Measurements from ENCODE around the gene CDK5RAP1.

GRCh38 chr20:33387187-33387649, 14.1 kb downstream of the CDK5RAP1 start:
- RRBS = no CpG with 5 or more reads among the region's 7 CpGs

DNA sequence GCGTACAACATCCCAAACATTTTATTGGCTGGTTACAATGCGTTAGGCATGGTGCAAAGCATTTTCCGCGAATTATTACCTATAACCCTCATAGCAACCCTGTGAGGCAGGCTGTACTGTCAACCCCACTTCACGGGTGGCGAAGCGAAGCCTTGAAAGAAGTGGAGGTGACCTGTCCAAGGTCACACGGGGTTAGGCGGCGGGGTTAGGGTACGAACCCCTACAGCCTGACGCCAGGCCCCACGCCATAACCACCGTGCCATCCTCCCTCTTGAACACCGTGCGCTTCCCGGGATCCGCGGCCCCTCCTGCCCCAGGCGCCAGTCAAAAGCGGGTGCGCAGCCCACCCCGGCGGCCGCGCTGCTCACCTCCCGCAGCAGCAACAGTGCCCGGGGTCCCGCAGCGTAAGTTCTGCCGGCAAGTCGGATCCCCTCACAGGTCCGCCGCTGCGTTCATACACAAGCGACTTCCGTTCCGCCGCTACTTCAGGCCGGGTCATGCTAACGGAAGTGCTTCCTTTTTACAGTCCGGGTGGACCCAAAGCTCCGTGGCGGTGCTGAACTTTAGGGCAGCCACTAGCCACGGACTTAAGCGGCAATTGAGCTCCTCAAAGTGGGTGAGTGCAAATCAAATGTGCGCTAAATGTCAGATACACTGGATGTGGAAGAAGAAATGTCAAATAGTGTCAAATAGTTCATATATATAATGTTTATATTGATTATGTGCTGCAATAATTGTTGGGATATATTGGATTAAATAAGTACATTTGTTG, at the start of gene CDK5RAP1:
Gene CDK5RAP1, minus strand, starts transcription at position 460 of the 772 bp plus-strand sequence.
- RRBS = 2% methylated on average over 22 of the region's 47 CpGs

- RRBS = no CpG with 5 or more reads among the region's 4 CpGs
Observed at GRCh38 chr20:33401838-33402117, 459 bp upstream of the CDK5RAP1 start.

- RRBS = no CpG with 5 or more reads among the region's 6 CpGs
Observed at GRCh38 chr20:33431727-33432365, 11.7 kb downstream of the SNTA1 start.

DNA sequence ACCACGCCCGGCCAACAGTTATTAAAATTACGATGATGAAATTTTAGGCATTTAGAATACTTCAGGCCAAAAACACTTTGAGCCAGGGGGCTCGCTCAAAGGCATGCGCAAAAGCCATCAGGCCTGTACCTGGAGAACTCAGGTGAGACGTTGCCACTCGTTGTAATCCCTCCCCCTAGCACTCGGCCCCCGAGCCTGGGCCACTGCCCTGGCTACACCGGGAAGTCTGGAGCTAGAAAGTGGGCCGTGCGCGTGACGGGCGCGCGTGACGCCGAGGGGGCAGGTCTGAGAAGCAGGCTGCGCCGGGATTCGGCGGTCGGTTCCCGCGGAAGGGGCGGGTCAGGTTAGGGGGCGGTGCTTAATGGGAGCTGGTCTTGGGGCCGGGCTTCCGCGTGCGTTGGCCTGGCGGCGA, 283 bp upstream of the CBFA2T2 start:
- RRBS = under 1% methylated on average over 21 of the region's 34 CpGs

GRCh38 chr20:33554753-33555601, 65.1 kb downstream of the CBFA2T2 start:
- RRBS = no CpG with 5 or more reads among the region's 2 CpGs

DNA sequence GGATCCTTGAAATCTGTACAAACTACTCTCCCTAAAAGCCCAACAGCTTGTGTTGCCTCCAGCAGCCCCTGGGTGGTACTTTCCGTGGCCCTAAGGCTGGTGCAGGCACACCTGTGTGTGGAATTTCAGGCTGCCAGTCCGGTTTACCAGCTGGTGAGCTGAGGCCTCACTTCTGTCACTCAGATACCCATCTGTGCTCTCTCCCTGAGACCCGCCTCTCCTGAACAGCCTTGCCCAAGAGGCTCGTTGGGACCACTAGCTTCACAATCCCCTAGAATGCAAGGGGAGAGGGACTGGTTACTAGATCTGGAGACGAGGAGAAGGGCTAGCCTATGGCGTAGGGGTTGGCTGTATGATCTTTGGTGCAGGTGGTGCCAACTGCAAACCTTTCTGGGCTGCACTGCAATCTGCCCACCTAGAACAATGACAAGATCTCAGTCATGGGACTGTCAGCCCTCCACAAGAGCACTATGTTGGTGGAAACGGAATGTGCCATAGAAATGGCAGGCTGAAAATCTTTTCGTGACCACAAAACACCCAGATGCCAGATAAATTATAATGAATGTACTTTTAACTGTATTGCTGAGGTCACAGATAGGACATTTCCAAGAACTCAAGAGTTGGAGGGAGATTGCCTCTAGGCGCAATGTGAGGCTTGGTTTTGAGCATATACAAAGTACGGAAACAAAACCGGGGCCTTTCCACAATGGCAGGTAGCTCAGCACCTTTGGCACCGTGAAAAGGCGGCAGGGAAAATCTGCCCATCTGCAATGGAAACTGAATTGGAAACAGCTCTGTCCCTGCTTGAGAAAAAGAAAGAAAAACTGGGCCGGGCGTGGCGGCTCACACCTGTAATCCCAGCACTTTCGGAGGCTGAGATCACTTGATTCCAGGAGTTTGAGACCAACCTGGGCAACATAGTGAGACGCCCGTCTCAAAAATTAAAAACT, 10.8 kb upstream of the C20orf144 start:
- RRBS = no CpG with 5 or more reads among the region's 19 CpGs

DNA sequence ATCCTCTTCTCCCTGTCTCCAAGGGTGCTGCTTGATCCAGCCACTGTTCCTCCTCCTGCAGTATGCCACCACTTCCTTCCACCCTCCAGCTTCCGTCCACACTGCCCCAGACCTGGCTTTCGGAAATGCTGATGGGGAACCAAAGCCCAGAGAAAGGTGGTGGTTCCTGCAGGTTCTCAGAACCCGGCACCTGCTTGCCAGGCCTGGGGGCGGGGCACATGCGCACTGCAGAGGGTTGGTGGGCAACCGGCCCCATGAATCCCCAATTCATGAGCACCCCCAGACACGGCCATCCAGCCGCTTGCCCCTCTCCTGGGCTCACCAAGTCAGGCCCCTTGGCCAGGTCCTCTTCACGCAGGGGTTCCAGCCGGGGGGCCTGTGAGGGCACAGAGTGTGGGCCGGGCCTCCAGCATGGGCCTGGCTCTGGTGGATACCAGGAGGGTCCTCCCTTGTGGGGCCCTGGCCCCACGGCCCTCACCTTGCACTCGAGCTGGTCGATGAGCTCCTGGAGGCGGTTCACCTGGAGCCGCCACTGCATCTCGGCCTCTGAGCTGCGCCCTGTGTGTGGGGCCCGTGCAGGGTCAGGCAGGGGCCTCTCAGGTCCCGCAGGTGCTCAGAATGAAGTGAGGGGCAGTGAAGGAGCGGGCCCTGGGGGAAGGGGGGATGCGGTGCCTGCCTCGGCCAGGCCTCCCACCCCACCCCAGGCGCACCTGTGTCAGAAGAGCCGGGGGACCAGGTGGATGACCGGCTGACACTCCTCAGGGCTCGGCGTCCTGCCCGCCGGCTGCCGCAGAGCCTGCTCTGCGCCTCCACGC, 2.7 kb upstream of the C20orf144 start:
- RRBS = 98% methylated on average over 7 of the region's 33 CpGs

DNA sequence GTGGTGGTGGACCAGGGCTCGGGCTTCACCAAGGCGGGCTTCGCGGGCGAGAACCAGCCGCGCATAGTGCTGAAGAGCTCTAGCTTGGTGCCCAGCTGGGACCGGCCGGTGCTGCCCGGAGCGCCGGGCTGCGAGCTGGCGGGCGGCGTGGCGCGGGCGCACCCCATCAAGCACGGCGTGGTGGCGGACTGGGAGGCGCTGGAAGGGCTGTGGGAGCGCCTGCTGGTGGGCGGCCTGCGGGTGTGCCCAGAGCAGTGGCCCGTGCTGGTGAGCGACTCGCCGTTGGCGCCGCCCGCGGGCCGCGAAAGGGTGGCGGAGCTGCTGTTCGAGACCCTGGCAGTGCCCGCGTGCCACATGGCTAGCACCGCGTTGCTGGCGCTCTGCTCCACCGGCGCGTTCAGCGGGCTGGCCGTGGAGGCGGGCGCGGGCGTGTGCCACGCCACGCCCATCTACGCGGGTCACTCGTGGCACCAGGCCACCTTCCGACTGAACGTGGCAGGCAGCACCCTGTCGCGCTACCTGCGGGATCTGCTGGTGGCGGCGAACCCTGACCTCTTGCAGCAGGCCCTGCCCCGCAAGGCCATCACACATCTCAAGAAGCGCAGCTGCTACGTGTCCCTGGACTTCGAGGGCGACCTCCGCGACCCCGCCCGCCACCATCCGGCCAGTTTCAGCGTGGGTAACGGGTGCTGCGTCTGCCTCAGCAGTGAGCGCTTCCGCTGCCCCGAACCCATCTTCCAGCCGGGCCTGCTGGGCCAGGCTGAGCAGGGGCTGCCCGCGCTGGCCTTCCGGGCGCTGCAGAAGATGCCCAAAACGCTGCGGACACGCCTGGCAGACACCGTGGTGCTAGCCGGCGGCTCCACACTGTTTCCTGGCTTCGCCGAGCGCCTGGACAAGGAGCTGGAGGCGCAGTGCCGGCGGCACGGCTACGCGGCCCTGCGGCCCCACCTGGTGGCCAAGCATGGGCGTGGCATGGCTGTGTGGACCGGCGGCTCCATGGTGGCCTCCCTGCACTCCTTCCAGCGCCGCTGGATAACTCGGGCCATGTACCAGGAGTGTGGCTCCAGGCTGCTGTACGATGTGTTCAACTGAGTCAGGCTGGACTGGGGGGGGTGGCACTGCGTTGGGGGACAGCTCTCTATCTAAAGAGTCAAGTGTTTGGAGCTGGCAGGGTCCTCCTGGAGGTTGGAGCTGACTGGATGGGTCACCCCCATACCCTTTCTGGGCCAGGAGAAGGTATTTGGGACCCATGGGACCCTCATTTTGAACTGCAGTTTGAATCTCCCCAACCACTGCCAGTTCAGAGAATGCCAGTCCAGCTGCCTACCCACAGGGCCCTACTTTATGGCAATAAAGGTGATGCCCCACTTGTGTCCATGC, 891 bp downstream of the ACTL10 start:
- RRBS = 10% methylated on average over 30 of the region's 109 CpGs

GRCh38 chr20:33697034-33697484, 10.9 kb upstream of the E2F1 start:
- RRBS = no CpG with 5 or more reads among the region's 8 CpGs

GRCh38 chr20:33732191-33732893, 546 bp downstream of the ZNF341 start:
- RRBS = 2% methylated on average over 8 of the region's 65 CpGs

DNA sequence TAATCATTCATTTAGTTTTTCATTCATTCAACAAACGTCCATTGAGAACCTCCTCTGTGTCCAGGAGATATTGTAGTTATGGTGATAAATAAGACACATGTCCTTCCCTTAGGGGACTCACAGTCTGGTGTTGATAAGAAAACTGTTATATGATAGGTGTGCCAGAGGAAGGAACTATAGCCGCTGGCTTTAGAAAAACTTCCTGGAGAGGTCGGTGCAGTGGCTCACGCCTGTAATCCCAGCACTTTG, 11.9 kb downstream of the ZNF341 start:
- RRBS = no CpG with 5 or more reads among the region's 4 CpGs

DNA sequence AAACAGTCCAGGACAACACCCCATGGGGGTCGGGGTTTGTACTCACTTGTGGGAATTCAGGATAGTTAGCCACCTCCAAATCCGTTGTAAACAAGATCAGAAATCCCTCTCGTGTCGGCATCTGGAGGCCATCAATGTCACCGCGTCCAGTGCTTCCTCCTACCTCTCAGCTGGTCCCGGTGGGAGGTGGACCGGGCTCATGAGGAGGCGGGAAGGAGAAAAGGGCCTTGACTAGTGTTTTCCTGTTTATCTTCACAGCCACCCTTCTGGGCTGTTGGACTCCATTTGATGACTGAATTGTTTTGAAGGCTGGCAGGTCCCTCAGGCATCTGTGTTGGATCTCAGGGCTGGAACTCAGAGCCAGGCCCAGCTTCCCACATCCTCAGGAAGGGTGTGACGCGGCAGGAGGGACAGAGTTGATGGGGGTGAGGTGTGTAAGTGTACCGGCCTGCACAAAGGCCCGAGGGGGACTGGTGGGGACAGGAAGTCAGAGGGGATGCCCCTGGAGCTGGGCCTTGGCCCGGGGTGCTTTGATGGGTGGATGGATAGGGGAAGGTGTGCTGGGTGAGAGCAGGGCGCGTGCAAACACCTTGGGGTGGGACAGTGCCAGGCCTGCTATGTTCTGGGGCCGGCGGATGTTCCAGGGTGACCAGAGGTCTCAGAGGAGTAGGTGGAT, 18.1 kb upstream of the CHMP4B start:
- RRBS = 39% methylated on average over 3 of the region's 18 CpGs

GRCh38 chr20:33839409-33839896, 28.3 kb downstream of the CHMP4B start:
- RRBS = no CpG with 5 or more reads among the region's 5 CpGs

- RRBS = no CpG with 5 or more reads among the region's 19 CpGs
Observed at GRCh38 chr20:33848227-33848712, 37.1 kb downstream of the CHMP4B start.

DNA sequence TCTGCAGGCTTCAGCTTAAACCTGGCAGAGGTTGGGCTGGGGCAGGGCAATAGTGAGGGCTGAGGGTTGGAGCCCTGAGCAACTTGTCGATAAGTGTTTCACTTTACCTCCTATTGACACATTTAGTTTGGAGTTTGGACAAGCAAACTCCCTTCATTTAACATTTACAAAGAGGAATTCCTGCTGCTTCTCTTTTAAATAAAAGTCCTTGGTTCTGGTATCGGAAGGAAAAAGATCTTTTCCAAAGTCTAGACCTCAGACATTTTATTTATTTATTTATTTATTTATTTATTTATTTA, 32.4 kb downstream of the RALY start:
- RRBS = no CpG with 5 or more reads among the region's 2 CpGs

DNA sequence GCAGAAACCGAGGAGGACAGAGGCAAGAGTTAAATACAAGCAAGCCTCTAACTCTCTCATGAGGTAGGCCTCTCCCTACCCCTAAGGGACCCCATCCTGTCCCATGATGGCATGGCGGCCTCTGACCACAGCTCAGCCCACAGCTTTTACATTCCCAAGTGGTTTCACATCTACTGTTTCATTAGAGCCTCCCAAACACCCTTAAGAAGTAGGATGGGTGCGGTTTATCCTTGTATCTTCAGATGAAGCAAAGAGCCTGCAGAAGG, 20.5 kb downstream of the AHCY start:
- RRBS = no CpG with 5 or more reads among the region's 3 CpGs

- RRBS = no CpG with 5 or more reads among the region's 8 CpGs
Observed at GRCh38 chr20:34365590-34366516, 2.8 kb downstream of the ITCH start.

DNA sequence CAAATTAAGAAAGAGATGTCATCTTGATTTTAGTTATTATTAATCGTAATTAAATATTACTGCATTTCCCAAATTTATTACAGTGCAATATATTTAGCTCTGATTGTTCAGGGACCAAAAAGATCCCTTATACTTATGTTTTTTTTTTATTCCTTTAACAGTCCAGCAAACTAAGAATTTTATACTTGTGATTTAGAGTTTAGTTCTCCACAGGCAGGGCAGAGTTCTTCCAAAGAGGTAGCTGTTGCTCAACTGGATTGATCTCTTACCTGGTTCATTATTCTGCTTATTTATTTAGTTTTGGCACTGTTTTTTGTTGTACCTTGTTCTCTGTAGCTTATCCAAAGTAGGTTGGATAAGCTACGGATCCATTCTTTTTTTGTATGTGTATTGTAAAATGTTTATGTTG, 39.8 kb downstream of the ITCH start:
- RRBS = no CpG with 5 or more reads among the region's 2 CpGs

GRCh38 chr20:34403283-34404002, 40.4 kb downstream of the ITCH start:
- RRBS = no CpG with 5 or more reads among the region's 3 CpGs